ENCODE results near the genes MCEMP1, MAP2K7 and NDUFA7.

- PRO-cap: no peak
- RAMPAGE, long total RNA, 2 experiments: no peak in any of the 2 experiments
Observed at GRCh38 chr19:7293028-7293711, 1.0 kb downstream of the INSR start.

GRCh38 chr19:7505124-7506355 lies 8.2 kb downstream of the TEX45 start:
- PRO-cap: no peak
- RAMPAGE, long total RNA, 2 experiments: no peak in any of the 2 experiments

DNA sequence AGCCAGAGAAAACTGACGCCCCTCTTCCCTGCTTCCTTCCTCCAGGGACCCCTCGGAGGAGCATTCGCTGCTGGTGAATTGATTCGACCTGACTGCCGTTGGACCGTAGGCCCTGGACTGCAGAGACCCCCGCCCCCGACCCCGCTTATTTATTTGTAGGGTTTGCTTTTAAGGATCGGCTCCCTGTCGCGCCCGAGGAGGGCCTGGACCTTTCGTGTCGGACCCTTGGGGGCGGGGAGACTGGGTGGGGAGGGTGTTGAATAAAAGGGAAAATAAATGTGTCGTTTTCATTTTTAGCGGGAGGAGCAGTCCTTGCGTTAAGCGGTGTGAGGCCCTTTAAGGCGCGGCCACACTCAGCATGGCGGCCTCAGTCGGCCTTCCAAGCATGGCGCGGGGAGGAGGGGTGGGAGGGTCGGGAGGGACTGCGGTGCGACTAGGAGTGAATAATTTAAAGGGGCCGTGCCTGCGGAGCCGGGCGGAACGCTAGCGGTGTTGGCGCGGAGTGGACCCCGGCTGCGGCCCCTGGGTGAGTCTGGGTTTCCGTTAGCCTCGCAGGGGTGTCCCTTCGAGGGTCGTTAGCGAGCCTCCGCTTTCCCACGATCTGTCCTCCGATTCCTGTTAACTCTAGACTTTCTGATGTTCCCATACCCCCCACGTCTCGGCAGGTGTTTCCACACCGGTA lies 1.7 kb upstream of the PNPLA6 start:
- PRO-cap: bidirectional peak, plus-strand start at position 451 of the sequence, minus-strand start at position 310 of the sequence
- RAMPAGE, long total RNA, 2 experiments: start-site peak on the plus strand in 1 of 2 experiments, centred at position 490 of the sequence, 16 reads per replicate

- PRO-cap: no peak
- RAMPAGE, long total RNA, 2 experiments: no peak in any of the 2 experiments
Observed at GRCh38 chr19:7534834-7534993, 803 bp upstream of the PNPLA6 start.

- PRO-cap: no peak
- RAMPAGE, long total RNA, 2 experiments: no peak in any of the 2 experiments
Observed at GRCh38 chr19:7553483-7553960, 18.0 kb downstream of the PNPLA6 start.

- PRO-cap: no peak
- RAMPAGE, long total RNA, 2 experiments: no peak in any of the 2 experiments
Observed at GRCh38 chr19:7618335-7618759, 11.0 kb downstream of the XAB2 start.

DNA sequence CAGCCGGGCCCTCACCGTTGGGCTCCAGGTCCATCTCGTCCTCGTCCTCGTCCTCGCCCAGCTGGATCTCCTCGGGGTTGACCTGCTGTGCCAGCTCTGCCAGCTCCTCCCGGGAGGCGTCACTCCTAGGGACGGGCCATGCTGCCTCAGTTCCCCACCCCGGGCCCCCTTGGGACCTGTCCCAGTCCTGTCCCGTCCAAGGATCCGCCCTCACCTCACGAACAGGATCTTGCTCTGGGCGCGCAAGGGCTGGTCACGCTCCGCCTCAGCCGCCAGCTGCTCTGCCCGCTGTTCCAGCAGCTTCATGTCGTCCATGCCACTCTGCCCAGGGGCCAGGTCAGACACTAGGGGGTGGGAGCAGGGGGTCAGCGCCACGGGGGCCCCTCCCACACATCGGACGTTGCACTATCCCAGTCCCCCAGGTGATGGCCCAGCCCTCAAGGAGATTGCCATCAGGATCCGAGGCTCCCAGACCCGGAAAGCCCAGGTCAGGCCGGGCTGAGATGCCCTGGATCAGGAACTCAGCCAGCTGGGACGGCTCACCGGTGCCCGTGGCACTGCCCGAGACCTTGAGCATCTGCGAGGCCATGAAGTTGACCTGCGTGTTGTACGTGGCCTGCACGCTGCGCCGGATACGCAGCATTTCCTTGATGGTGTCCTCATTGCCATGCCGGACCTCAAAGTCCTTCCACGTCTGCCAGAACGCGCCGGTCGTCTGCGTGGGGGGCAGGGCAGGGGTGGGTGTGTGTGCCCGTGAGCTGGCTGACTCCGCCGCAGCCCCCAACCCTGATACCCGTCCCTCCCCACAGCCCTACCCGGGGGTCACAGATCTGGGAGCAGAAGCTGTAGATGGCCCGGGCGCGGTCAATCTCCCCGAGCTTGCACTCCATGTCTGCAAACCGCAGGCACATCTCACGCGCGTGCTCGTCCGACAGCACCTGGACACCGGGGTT lies 9.3 kb downstream of the XAB2 start:
- PRO-cap: bidirectional peak, plus-strand start at position 184 of the sequence, minus-strand start at position 63 of the sequence
- RAMPAGE, long total RNA, 2 experiments: no peak in any of the 2 experiments

DNA sequence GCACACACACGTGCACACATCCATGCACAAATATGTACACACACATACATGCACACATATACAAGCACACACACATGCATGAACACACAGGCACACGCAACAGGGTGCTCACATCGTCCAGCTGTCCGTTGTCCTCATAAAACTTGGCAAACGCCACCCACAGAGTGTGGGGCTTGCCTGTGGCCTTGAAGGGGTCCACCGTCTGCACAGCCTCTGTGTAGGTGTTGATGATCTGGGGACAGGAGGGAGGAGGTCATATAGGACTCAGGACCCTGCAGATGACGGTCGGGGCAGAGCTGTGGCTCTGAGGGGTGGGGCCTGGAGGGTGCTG lies 6.3 kb downstream of the XAB2 start:
- PRO-cap: no peak
- RAMPAGE, long total RNA, 2 experiments: no peak in any of the 2 experiments

- PRO-cap: no peak
- RAMPAGE, long total RNA, 2 experiments: no peak in any of the 2 experiments
Observed at GRCh38 chr19:7630248-7630692, 677 bp downstream of the PET100 start.

DNA sequence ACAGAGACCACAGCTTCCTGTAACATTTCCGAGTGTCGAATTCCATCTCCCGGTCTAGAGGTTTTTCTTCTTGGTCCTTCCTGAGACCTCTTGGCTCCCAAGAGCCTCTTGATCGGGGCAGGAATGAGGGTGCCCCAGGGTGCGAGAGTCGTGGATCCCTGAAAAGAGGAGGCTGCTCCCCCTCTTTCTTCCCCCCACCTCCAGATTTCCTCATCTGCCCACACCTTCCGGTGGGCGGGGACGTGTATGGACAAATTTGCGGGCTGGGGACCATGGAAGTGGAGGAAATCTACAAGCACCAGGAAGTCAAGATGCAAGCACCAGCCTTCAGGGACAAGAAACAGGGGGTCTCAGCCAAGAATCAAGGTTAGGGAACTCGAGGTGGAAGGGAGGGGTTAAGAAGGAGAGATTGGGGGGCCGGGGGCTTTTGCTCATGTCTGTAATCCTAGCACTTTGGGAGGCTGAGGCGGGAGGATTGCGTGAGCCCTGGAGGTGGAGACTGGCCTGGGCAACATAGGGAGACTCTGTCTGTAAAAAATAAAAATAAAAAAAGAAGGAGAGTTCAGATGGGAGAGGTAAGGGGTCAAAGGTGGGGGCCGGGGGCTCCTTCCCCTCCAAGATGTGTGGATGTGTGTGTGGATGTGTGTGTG lies at the start of gene MCEMP1:
Gene MCEMP1 (plus strand): TSS at position 281 of the 650 bp plus-strand sequence.
- PRO-cap: no peak
- RAMPAGE, long total RNA, 2 experiments: no peak in any of the 2 experiments

DNA sequence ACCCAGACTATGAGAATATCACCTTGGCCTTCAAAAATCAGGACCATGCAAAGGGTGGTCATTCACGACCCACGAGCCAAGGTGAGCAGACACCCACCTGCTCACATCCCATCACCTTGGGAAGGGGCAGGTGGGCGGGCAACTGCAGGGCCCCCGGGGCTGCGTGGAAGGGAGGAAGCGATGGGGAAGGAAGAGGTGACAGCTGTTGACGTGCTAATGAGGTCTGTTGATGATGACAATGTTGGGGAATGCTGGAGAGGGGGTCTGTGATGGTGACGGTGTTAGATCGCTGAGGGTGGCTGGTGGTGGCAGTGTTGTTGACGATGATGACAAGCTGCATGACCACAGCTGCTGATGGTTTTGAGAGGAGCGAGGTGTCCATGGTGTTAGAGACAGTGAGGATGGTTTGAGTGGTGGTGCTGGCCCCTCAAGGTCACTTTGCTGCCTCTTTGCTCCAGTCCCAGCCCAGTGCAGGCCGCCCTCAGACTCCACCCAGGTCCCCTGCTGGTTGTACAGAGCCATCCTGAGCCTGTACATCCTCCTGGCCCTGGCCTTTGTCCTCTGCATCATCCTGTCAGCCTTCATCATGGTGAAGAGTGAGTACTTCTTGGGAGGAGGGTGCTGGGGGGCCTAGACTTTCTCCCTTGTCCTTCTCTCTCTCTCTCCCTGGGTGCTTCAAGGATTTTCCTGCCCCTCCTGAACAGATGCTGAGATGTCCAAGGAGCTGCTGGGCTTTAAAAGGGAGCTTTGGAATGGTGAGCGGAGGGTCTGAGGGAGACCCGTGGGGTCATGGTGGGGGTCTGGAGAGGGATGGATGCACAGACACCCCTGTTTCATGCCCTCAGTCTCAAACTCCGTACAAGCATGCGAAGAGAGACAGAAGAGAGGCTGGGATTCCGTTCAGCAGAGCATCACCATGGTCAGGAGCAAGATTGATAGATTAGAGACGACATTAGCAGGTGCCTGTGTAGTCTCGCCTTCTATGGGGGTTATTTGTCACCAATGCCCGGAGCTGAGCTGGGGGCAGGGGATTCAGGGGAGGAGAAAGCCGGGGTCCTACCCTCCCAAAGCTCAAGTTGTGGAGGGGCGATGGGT lies 1.1 kb downstream of the MCEMP1 start:
- PRO-cap: no peak
- RAMPAGE, long total RNA, 2 experiments: no peak in any of the 2 experiments

- PRO-cap: no peak
- RAMPAGE, long total RNA, 2 experiments: no peak in any of the 2 experiments
Observed at GRCh38 chr19:7899508-7900073, 4.1 kb upstream of the MAP2K7 start.

GRCh38 chr19:7902987-7903757 lies 505 bp upstream of the MAP2K7 start:
- PRO-cap: bidirectional peak, plus-strand start at chr19:7903889, minus-strand start at chr19:7903514
- RAMPAGE, long total RNA, 2 experiments: start-site peak on the minus strand in 1 of 2 experiments, at chr19:7903486-7903544 at its widest, 6 reads per replicate

DNA sequence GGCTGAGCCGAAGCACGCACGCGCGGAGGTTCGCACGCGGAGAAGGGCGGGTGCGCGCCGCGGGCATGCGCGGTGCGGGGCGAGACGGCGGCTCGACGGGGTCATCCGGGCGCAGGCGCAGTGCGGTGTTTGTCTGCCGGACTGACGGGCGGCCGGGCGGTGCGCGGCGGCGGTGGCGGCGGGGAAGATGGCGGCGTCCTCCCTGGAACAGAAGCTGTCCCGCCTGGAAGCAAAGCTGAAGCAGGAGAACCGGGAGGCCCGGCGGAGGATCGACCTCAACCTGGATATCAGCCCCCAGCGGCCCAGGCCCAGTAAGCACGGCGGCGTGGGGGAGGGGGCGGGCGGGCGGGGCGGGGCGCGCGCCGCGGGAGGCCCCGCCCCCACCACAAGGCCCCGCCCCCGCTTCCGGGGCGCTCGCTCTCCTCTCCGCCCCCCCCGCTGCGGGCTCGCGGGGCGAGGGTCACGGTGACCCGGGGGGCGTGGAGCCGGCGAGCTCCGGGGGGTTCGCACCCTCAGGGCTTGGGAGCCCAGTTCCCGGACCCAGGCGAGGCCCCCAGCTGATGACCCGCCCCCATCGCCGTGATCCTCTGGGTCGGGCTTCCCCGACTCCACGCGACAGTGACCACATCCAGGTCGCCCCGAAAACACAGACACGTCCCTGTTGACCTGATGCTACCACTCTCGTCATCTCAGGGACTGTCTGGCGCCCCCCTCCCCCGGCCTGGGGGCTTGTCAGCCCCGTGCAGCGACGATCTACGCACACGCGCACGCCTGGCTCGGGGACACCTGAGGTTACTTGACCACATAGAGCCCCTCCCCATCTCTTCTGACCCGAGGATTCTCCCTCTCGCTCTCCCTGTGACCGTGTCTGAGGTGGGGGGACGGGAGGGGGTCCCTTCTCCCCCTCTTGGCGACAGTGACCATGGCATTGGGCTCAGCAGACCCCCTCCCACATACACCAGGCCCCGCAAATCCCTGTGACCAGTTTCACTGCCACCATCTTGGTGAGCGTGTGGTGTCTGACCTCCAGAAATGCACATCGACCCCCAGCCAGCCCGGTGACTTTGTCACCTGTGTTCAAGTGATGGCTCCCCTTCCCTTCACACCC lies at the start of gene MAP2K7:
Gene MAP2K7 (plus strand): TSS at position 120 of the 1,108 bp plus-strand sequence.
- PRO-cap: bidirectional peak, plus-strand start at position 132 of the sequence, minus-strand start outside the sequence; bidirectional peak, plus-strand start at position 449 of the sequence, minus-strand start at position 289 of the sequence
- RAMPAGE, long total RNA, 2 experiments: start-site peak on the plus strand in 2 of 2 experiments, centred at positions 125 to 977 of the sequence, 6 to 102 reads per replicate

DNA sequence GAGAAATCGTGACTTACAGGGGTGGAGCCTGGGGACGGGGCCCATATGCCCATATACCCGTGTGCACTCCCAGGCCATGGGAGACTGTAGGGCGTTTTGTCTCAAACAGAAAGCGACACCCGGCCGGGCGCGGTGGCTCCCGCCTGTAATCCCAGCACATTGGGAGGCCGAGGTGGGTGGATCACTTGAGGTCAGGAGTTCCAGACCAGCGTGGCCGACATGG lies 1.0 kb upstream of the SNAPC2 start:
- PRO-cap: no peak
- RAMPAGE, long total RNA, 2 experiments: no peak in any of the 2 experiments

DNA sequence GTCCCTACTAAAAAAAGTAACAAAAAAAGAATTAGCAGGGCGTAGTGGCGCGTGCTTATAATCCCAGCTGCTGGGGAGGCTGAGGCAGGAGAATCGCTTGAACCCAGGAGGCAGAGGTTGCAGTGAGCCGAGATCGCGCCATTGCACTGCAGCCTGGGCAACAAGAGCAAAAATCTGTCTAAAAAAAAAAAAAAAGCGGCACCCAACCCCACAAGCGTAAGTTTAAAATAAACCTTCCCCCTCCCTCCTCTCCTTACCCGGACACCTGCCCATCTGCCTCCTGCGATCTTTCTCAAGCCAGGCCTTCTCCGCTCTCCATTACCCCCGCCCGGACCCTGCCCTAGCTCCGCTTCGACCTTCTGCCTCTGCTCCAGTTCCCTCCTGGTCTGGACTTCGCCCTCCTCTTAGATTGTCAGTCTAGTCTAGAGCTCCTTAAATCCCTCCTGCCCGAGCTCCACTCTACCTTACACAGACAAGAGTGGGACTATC lies 668 bp upstream of the SNAPC2 start:
- PRO-cap: no peak
- RAMPAGE, long total RNA, 2 experiments: no peak in any of the 2 experiments

DNA sequence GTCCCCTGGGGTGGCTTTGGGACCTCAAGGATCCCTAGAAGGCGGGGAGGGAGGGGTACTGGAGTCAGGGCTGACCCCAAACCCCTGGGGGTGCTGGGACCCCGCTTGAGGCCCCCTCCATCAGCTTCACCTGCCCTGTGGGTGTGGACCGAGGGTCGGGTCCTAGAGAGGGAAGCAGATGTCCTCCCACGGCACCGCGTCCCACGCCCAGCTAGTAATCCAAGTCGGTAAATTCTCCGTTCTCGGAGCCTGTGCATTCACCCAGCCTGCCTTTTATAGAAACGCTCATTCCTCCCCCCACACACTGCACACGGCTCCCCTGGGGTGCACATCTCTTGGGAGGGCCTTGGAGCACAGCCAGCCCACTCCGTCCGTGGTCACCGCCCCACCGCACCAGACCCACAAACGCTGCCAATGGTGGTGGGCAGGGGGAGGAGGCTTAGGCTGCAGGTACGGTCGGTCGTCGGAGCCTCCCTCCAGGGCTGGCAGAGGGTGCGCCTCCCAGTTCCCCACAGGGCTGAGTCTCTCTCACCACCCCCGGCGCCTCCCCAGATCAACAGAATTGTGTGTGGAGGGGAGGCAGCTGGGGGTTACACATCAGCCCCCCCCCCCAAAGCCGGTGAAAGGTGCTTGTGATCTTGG lies 2.2 kb downstream of the CTXN1 start:
- PRO-cap: bidirectional peak, plus-strand start at position 365 of the sequence, minus-strand start at position 244 of the sequence
- RAMPAGE, long total RNA, 2 experiments: no peak in any of the 2 experiments

DNA sequence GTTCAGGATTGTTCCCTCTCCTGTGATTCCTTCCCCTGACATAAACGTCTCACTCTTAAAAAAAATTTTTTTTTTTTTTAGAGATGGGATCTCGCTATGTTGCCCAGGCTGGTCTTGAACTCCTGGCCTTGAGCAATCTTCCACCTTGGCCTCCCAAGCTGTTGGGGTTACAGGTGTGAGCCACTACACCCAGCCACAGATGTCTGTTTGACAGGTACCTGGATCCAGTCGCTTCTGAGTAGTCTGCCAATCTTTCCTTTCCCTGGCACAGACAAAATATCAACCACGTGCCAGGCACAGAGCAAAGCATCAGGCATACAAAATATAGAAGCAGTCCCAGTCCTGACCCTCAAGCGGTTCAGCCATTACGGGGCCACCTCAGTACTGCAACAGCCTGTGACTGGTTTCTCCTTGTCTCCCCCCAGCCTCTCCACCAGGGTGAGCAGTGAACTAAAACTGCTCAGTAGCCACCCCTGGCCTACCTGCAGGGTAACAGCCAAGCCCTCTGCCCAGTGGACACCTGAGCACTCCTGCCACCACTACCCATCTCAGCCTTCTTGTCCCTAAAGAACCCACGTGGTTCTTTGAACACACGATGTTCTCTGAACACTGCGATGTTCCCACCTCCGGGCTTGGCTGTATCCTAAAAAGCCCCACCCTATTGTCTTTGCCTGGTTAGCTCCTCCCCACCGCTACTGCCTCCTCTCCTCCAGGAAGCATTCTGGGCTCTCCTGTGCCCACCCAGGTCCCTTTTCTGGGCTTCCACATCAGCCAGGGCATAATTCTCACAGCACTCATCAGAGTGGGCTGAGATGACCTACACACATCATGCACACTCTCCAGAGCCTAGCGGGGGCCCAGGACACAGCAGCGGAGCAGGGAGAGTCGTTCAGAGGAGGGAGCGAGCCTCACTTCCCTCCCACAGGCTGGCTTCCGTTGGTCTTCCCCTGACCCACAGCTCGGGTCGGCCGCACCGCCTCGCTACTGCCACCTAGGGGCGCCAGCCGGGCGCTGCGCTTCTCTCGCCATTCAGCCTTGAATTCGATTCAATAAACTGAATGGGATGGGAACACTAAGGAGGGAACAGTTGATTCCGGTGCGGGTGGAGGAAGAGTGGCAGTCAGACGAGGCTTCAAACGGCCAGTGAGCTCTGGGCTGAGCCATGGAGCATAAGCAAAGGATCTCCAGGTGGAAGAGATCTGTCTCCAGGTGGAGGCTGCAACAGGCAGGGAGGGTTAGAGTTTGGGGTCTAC lies 3.4 kb downstream of the ELAVL1 start:
- PRO-cap: no peak
- RAMPAGE, long total RNA, 2 experiments: no peak in any of the 2 experiments

DNA sequence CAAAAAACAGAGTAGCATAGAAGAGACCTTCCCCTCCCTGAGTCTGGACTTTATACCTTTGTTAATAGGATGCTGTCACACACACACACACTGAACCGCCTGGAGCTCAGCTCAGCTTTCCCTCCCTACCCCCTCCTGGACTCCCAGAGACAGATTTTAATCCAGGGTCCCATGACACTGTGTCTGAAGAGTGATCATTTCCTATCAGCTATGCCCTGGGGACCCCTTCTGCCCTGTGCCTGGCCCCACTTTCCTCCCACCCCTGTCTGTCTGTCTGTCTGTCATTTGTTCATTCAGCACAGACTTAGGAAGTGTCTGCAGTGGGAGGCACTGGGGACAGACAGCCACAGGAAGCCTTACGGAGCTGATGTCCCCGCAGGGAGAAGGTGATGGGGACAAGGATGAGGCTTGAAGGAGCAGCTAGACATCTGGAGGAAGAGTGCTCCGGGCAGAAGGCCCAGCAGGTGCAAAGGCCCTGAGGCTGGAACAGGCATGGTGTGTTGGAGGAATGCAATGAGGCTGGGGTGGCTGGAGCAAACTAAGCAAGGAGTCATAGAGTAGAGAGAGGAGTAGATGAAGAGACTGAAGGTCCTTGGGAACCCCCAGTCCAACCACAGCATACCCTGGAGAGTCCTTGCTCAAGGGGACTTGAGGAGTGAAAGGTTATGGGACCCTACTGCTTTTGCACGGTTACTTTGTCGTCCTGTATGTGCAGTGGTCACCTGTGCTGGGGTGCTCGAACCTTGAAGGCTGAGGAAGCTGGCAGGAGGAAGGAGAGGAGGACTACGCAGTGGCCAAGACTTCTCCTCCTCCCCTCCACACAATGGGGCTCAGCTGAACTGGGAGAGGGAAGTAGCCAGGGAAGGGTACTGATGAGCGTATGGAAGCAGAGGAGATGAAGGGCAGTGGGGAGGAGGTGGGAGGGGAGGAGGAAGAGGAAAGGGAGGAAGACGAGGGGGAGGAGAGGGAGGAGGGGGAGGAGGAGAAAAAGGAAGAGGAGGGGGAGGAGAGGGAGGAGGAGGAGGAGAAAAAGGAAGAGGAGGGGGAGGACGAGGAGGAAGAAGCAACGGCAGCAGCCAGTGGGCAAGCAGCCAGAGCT lies 5.2 kb downstream of the CERS4 start:
- PRO-cap: no peak
- RAMPAGE, long total RNA, 2 experiments: start-site peak on the plus strand in 1 of 2 experiments, centred at position 319 of the sequence, 24 reads per replicate

DNA sequence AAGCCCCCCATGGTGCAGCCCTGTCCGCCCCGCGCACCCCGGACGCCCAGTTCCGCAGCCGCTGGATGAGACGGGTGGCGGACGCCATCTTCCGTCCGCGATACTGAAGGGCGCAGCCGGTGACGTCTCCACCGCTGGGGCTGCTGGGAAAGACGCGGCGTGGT lies at the start of gene NDUFA7:
Gene NDUFA7 (minus strand): TSS at position 105 of the 164 bp plus-strand sequence.
- PRO-cap: bidirectional peak, plus-strand start outside the sequence, minus-strand start at position 105 of the sequence
- RAMPAGE, long total RNA, 2 experiments: start-site peak on the minus strand in 2 of 2 experiments, centred at positions 84 to 94 of the sequence, 72 to 1,218 reads per replicate